T47D (cell line): Measurements from ENCODE around the gene SMIM38.

GRCh38 chr11:69155802-69156499 is at the start of gene SMIM38:
SMIM38 (plus strand) TSS chr11:69155935.
- RRBS, result 96% methylated on average over 3 of the region's 22 CpGs

DNA sequence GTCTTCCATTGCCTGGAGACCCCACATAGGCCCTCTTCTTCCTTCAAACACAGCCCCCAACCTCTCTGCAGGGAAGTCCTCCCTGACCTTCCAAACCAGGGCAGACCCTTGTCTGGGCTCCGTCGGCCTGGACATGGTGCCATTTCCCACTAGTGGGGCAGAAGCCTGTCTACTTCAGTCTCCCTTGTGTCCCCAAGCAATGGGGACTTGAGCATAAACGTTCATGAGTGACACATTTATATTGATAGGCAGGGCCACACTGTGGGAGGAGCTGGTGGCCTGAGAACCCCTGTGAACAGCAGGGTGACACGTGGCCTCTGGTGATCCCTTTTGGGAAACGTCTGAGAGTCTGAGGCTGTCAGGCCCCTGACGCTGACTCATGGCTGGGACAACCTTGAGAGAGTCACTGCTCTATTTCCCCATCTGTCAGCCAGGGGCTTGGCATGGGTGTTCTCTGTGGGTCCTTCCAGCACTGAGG is 54.5 kb downstream of the SMIM38 start:
- RRBS, result no CpG with 5 or more reads among the region's 6 CpGs

- RRBS, result 82% methylated on average over 3 of the region's 8 CpGs
Observed at GRCh38 chr11:69296068-69296611, 2.2 kb downstream of the MYEOV start.

DNA sequence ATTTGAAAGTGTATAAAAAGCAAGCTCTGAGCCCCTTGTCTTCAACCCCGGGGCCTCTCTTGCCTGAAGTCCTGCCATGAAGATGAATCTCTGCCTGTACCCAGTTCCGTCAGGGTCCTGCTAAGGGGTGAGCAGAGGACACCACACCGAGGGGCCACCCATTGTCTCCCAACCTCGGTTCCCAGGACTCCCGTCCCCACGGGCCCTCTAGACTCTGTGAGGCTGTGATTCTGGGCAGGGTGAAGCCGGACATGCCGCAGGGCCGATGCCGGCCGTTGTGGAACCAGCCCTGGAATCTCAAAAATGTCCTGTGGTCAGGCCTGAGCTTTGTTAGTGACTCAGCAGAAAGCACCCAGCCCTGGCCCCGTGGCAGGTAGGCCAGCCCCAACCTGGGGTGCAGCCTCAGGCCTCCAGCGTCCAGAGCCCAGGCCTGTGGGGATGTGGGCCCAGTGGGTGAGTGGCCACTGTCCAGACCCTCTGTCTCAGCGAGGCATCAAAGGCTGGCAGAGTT is 126.5 kb downstream of the MYEOV start:
- RRBS, result no CpG with 5 or more reads among the region's 14 CpGs

DNA sequence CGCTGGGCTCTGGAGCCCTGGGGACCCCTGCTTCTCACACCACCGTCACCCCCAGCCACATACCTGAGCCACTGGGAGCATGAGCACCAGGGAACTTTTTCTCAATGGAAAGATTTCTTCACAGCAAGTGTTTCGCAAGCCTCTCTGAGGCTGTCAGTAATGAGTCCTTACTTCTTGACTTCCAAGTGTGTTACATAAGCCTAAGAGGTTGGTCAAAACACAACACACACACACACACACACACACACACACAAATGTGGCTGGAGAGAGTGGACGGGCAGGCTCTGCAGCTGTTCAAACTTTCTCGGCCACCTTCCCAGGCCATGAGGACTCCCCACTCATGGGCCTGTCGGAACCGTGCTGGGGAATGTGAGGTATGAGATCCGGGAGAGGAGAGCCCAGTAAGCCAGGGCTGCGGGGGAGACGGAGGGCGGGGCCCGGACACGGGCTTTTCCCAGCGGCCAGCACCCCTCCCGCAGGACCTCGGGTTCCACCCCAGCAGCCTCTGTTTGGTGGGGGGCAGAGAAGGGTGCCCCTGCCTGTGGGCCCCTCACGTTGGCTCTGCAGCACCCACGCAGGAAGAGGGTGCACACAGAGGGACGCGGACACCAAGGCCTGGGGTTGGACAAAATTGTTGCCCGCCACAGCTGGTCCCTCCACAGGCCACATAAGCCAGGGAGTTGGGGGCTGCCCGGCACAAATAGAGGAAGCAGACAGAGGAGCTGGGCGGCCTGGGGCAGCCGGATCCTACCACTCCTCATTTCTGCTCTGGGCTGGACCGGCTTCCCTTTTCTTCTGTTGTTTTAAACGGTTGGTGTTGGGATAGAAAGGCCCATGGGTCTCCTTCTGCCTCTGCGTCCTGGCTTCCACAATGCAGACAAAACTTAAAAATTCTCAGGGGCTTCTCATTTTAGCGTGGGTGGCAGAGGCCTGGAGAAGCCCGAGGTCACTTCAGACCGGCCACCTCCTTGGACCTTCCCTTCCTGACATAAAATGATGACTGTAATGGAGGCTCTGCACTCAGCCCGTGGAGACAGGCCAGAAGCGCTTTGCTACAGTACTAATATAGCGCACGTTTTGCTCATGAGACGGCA is 151.0 kb downstream of the MYEOV start:
- RRBS, result 50% methylated on average over 9 of the region's 35 CpGs

- RRBS, result 77% methylated on average over 4 of the region's 40 CpGs
Observed at GRCh38 chr11:69448940-69450173, 155.4 kb downstream of the MYEOV start.

DNA sequence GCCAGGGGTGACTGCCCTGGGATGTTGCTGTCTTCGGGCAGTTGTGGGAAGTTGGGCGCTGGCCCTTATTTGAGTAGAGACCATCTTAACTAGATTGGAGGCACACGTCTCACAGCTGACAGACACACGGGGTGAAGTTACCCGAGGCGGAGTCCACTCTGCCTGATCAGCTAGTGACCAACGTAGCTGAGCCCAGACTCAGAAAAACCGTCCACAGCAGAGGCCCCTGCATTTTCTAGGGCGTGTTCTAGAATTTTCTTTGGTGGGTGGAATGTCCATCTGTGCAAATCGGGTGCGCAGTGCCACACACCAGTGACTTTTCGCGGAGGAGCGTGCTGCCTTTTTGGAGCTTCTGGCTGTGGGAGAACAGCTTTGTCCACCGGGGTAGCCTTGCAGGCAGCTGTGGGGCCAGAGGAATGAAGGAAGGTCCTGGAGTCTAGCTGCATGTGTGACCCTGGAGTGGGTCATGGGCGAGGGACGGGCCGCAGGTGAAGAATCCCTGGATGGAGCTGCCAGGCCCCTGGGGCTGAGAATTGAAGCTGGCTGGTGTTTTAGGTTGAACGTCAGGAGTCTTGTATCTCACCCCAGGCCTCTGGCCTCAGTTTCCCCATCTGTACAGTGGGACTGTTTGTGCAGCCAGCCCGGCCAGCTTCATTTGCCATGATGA is 8.5 kb downstream of the CCND1 start:
- RRBS, result no CpG with 5 or more reads among the region's 20 CpGs

GRCh38 chr11:69658017-69658513 is 17.1 kb downstream of the LTO1 start:
- RRBS, result no CpG with 5 or more reads among the region's 21 CpGs

DNA sequence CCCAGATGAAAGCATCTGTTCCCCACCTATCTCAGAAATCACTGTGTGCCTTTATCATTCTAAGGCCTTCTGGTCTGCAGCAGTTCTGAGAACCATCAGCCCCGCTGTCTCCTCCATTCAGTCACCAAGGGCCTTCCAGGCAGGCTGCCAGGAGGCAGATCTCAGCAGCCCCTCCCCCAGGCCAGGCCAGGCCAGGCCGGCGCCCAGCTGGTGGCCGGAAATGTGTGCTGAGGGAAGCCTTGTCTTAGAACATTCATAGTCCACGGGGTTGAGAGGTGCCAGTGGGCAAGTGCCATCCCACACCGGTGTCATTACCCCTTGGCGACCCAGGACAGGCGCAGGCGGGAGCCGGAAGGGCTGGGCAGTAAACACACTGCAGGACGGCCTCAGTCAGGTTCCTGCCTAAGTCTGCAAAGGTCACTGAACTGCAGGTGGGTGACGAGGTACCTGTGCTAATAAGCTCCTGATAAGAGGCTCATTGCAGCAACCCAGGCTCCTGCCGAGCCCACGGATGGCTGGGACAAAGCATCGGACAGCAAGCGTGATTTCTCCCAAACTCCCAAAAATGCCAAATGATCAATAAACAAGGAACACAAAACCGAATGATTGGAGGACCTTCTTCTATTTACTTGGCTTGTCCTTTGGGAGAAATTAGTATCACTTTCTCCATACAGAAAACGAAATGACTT is 3.1 kb downstream of the FGF19 start:
- RRBS, result 76% methylated on average over 6 of the region's 18 CpGs

GRCh38 chr11:69701854-69702796 is 1.7 kb downstream of the FGF19 start:
- RRBS, result 78% methylated on average over 11 of the region's 50 CpGs

GRCh38 chr11:69703070-69703881 is 546 bp downstream of the FGF19 start:
- RRBS, result 59% methylated on average over 13 of the region's 83 CpGs

- RRBS, result no CpG with 5 or more reads among the region's 4 CpGs
Observed at GRCh38 chr11:69854902-69855220, 35.6 kb upstream of the FGF3 start.

GRCh38 chr11:69867774-69868188 is 48.6 kb upstream of the FGF3 start:
- RRBS, result no CpG with 5 or more reads among the region's 13 CpGs

- RRBS, result no CpG with 5 or more reads among the region's 19 CpGs
Observed at GRCh38 chr11:69966827-69967333, 111.2 kb upstream of the ANO1 start.

DNA sequence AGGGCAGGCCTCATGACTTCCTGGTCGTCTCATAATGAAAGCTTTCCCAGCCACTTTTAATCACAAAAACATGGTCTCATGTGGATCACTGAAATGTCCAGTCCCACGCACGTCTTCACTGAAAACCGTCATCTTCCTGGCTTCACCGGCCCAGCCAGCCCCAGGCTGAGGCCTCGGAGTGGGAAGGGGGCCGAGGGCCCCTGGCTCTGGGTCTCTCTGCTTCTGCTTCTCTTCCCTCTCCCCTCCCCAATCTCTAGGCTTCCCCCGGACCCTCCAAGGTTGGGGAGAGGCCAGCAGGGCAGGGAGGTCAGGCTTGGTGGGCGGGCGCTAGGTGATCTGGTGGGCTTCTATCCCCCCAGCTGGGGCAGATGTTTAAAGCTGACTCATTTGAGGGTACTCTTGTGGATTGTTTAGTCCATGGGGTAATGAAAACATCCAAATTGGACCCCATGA is 58.3 kb upstream of the ANO1 start:
- RRBS, result no CpG with 5 or more reads among the region's 10 CpGs

- RRBS, result no CpG with 5 or more reads among the region's 14 CpGs
Observed at GRCh38 chr11:70040305-70041184, 37.6 kb upstream of the ANO1 start.

GRCh38 chr11:70048342-70049548 is 29.4 kb upstream of the ANO1 start:
- RRBS, result no CpG with 5 or more reads among the region's 17 CpGs

DNA sequence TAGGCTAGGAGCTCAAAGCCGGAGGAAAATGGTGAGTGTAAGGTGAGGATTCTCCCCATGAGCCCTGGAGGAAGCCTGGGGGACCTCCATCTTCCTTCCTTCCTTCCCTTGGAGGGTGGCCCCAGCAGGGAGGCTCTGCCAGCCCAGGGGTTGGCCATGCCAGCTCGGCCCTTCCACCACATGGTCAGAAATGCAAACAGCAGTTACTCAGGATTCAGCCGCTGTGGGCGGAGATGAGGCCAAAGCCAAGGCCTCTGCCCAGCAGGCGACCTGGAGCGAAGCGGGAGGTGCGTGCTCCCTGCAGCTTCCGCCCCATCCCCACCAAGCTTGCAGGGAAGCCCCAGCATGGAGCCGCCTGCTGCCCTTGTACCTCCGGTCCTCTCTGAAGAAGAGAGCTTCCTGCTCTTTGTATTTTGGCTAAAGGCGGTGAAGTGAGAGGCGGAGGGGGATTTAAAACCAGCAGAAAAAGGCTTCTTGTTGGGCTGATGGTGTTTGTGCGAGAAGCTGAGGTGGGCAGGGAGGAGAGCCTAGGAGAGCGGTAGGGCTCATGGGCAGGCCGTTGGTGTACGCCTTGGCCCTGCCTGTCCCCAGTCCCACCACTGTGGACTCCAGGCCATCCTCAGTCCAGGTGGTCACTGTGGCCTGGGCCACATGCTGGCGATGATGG is 50.4 kb downstream of the ANO1 start:
- RRBS, result no CpG with 5 or more reads among the region's 18 CpGs

DNA sequence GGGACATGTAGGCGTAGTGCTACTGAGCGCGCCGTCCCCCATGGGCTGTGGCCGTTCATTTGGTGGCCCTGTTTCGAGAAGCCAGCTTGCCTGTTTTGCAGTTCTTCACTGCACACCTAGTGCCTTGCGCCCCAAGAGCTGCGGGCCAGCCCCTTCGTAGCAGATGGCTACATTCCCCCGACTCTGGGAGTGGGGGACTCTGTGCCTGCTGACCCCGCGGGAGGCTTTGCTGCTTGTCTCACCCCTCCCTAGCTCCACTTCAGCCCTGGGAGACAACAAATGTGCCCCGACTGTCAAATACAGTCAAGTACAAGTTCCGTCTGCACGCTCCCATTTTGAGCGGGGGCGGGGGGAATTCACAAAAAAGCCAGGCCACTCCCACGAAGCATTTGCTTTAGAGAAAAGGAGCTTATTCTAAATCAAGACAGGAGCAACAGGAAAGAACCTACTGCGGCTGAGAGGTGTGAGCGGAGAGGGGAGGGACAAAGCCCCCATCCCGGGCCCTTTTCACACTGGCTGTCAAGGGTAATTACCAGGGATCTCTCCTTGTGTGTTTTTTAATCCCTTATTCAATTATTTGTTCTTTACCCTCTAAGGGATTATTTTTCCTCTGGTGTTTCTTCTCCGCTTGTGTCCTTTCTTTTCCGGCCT is 61.8 kb upstream of the FADD start:
- RRBS, result 71% methylated on average over 1 of the region's 23 CpGs

DNA sequence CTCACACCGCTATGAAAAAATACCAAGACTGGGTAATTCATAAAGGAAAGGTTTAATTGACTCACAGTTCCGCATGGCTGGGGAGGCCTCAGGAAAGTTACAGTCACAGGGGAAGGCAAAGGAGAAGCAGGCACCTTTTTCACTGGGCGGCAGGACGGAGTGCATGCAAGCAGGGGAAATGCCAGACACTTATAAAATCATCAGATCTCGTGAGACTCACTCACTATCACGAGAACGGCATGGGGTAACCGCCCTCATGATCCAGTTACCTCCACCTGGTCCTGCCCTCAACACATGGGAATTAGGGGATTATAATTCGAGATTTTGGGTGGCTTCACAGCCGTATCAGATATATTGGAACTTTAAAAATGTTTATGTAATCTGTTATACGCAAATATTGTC is 44.3 kb downstream of the PPFIA1 start:
- RRBS, result no CpG with 5 or more reads among the region's 11 CpGs